Temporal lobe (tissue), 2 donors: ENCODE results near the genes SH2D5 and LACTBL1.

- RAMPAGE, long total RNA: no peak
Measured at GRCh38 chr1:20732045-20732949, at the start of gene SH2D5. TSS of gene SH2D5 (minus strand) at chr1:20732703.

- RAMPAGE, long total RNA: no peak
Measured at GRCh38 chr1:20757521-20757805, 25.0 kb upstream of the SH2D5 start.

- RAMPAGE, long total RNA: no peak
Measured at GRCh38 chr1:21022029-21022702, 154.5 kb downstream of the EIF4G3 start.

GRCh38 chr1:21022703-21023351 lies 153.9 kb downstream of the EIF4G3 start:
- RAMPAGE, long total RNA: no peak

GRCh38 chr1:21278957-21279875 lies 11.0 kb downstream of the ECE1 start:
- RAMPAGE, long total RNA: no peak

DNA sequence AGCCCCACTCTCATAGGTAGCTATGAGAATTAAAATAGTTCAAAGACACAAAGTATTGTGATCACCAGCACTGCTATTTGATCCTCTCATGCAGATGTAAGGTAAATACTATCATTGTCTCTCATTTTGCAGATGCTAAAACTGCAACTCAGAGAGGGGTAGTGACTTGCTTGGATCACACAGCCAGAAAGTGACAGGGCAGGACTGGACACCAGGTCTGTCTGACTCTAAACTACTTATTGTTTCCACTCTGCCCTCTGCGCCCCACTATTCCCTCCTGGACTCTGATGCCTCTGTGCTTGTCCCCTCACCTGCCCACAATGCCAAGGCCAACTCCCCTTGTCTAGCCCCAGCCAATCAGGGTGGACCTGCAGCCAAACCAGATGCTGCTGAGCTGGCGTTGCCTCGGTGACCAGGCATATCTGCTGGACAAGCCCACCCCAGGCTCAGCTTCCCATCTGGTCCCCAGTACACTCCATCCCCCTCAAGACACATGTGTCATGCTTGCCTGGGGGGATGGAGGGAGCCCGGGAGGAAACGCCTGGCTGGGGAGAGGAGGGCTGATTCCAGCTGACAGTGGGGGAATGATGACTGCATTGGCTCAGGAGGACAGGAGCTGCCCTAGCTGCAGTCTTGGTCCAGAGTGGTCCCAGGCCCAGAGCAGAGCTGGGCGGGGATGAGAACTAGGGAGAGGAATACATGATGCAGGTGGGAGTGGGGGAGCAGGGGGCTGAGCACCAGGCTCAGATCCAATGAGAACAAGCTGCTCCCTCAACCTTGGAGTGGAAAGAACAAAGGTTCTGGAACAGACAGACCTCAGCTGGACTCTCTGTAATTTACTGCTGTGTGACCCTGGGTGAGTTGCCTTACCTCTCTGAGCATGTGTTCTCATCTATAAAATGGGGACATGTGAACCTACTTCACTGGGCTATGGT lies 22.9 kb upstream of the ECE1 start:
- RAMPAGE, long total RNA: no peak

DNA sequence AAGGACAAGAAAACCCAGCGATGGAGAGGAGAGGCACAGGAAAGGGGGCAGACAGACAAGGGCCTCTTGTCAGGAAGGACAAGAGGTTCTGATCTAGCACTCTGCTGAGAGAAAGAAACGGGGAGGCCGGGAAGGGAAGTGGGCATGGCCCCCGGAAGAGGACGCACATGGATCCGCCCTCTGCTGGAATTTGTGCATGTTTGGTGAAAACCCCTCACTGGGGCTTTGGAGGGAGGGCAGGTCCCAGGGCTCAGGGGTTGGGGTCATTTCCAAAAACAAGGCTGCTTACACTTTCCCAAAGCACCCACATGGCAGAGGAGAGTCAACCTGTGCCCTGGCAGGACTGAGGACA lies 32.4 kb upstream of the ECE1 start:
- RAMPAGE, long total RNA: no peak

- RAMPAGE, long total RNA: no peak
Measured at GRCh38 chr1:21325235-21325617, 35.0 kb upstream of the ECE1 start.

DNA sequence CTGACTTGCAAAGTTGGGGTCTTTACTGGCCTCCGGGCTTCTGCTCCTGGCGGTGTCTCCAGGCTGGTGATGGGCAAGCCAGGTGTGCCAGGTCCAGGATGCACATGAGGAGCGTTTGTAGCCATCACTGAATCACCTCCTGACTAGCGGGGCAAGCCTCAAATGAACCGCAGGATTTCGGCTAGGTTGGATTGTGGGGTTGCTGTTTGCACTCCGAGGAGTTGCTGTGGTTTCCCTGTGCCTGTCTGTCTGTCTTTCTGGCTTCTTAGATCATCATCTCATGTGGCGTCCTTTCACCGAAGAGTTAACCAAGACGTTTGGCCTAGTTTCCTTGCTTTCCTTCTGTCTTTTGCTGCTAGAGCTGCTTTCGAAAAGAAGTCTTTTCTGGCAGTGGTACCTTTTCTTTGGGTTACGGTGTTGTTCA lies 810 bp downstream of the NBPF3 start:
- RAMPAGE, long total RNA: no peak

GRCh38 chr1:21546342-21546559 lies 37.0 kb downstream of the ALPL start:
- RAMPAGE, long total RNA: no peak

DNA sequence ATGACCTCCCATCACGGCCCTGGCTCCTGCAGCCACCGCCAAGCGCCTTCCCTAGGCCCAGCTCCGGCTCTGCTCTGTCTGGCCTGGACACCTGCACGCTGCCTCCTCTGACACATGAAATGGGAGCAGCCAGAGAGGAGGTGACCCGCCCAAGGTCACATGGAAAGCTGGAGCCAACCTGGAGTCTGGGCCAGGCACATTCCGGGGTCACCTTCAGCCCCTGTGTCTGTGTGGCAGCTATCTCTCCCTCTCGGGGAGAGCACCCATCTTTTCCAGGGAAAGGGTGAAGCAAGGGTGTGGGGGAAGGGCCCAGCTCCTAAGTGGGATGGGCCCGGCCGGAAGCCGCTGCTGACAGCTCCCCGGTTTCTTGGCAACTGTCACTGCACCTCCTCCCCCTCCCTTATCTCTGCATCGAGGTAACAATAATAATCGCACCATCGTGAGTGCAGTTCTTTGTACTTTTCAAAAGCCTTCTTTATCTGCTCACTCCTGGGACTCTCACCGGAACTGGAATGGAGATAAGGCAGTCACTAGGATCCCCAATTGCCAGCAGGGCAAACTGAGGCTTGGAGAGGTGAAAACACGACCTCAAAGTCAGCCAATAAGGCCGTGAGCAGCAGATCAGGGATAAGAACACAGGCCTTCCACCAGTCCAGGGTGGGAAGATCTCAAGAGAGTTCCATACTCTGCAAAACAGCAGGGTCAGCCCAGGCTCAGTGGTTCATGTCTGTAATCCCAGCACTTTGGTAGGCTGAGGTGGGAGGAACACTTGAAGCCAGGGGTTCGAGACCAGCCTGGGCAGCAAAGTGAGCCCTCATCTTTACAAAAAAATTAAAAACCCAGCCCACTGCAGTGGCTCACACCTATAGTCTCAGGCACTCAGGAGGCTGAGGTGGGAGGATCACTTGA lies 37.0 kb downstream of the RAP1GAP start:
- RAMPAGE, long total RNA: no peak

DNA sequence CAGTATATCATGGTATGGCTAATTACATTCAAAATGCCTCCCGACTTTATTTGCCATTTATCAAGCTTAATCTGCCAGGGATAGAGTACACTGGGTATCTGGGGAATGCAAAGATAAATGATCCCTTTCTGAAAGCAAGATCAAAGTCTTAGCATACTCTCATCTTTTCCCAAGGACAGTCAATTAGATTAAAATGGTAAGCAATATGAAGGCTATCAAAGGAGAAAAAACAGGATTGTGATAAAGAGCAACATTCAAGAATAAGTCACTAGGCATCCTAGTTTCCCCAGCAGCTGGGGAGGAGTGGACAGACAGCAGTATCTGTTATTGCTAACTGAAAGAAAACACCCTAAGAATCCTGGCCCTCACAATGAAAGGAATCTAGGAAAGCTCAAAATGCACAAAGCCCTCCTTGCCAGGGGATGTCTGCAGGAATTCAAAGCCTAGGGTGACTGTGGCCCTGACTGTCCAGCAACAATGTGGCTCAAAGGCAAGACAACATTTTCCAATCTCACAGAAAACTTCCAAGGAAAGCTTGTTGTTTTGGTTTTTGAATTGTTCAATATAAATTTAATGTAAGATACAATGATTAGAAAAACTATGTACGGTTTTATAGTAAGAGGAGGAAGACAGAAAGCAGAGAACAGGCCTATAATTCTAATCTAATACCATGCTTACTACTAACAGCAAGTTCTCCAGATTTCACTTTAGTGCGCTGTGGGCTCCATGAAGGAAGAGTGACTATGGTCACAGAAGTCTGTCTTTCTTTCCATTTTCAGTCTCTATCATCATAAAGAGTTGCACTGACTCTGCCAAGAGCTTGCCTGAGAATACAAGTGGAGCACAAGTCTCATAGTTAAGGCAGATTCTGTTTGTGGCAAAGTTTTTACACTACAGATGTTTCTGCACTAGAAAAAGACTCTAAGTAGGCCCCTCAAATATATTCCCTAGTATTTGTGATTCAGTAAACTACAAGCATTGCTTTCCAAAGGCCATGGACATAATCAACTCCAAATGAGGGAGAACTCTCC lies 56.8 kb downstream of the USP48 start:
- RAMPAGE, long total RNA: no peak

- RAMPAGE, long total RNA: no peak
Measured at GRCh38 chr1:21779678-21780319, 3.1 kb downstream of the USP48 start.

DNA sequence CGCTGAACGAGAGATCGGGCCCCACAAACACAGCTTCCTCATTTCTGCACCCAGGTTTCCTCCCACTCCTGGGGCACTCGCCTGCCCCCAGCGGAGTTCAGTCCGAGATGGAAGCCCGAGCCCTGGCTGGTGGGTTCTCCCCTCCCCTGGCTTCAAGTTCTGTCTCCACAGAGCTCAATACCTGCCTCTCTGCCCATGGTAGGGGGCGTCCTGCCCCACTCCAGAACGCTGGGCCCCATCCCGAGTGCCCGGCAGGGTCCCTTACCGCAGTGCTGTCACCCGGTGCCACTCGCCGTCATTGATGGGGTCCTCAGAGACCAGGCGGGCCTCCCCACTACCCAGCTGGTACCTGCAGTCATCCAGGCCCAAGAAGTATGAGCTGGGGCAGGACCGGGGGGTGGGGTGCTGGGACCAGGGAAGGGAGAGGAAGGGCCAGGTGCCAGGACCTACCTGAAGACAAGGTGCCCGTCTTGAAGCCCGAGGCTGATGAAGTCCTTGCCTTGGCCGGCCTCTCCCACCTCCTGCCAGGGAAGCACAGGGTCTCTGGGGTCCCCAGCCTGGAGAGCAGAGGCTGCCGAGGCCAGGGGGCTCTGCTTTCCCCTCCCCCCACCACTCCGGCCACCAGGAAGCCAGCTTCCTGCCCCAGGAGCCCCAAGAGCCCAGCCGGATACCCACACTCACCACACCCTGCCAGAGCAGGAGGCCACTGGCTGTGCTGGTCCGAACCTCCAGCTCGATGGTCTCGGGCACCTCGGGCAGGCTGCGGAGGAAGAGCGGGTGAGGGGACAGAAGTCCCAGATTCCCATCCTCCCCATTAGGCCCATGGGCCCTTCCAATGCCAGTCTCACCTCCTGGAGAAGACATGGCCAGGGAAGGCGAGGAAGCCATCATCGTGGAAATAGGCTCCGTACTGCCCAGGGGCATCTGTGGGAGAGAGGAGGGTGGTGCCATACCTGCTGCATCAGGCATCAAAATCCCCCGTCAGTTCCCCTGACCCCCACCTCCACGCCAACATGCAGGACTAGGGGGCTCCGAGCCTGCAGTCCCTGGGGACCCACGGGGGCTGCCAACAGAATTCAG lies 12.1 kb downstream of the LDLRAD2 start:
- RAMPAGE, long total RNA: no peak

DNA sequence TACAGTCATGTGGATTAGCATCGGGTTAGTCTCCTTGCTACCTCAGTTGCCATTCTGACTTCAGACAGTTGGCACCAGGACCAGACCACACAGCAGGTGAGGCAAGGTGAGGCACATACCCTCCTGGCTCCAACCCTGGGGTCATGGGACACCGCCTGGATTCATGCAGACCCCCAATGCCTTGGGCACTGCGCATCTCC lies 58.4 kb downstream of the LDLRAD2 start:
- RAMPAGE, long total RNA: no peak

DNA sequence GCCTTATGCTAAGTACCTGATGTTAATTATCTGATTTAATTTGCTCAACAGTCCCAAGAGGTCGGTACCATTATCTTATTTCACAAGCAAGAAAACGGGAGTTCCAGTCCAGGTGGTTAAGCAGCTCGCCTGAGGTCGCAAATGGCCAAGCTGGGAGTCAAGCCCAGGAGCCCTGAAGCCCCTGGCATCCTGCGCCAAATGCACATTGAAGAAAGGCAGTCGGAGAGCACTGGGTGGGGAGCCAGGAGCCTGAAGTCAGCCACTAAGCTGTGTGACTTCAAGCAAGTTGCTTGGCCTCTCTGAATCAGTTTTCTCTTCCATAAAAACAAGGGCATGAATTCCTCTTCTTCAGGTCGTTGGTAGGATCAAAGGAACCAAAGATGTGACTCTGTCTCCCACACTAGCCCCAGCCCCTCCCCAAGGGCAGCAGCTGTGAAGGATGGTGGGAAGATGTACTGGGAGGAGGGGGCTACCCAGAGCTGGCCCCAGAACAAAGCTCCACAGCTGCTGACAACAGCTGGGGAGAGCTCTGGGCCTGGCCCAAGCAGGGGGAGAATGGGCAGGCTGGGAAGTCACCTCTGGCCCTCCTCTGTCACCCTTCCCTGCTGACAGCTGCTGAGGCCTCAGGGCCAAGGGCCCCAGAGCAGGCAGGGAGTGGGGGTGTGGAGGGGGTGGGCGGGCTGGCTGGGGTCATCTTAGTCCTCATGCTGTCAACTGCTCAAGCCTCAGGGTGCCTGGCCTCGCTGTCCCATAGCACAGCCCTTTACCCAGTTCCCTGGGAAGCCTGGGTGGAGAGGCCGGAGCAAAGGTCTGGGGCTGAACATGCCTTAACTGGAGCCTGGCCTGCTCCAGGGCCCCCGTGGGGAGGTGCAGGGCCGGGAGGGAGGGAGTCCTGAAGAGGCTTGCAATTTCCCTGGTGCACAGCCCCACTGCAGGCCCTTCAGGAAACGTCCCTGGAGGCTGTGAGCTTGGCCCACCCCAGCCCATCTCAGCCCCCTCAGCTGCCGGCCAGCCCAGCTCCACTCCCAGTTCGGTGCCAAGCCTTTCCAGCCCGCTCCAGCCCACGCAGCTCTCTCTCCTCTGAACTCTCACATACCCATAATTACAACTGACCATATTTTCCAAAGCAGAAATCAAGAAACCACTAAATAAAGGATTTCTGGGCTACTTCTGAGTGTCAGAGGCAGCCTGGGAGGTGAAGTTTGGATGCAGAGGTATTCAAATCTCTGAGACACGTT lies 25.9 kb downstream of the HSPG2 start:
- RAMPAGE, long total RNA: no peak

DNA sequence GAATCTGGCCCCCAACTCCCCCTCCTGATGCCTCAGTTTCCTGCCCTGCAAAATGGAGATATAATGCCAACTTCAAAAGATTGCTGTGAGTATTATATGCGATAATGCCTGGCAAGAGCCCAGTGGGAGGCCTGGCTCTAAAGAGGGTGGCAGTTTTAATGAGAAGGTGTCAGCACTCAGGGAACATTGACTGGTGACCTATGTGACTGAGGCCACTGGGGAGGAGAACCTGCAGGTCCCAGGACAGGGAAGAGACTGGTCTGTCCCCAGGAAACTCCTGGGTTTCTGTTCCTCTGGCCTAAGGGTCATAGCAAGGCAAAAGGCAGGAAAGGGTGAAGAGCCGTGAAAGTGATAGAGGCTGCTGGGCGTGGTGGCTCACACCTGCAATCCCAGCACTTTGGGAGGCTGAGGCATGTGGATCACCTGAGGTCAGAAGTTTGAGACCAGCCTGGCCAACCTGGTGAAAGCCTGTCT lies 11.0 kb downstream of the HSPG2 start:
- RAMPAGE, long total RNA: no peak

DNA sequence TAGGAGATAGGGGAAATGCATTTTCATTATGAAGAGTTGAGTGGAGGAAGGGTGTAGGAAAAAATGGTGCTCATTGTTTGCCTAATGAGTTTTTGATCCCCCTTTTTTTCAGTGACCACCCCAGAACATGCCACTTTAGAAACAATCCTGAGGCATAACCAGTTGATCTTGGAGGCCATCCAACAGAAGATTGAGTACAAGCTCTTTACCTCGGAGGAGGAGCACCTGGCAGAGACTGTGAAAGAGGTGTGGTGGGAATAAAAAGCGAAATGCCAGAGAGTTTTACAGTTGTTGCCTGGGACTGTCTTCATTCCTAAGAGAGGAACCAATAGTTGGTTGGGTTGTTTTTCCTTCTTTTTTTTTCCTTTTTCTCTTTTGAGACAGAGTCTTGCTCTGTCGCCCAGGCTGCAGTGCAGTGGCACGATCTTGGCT lies 54.3 kb upstream of the EPHA8 start:
- RAMPAGE, long total RNA: no peak

GRCh38 chr1:22972625-22973268 lies at the start of gene LACTBL1:
TSS of gene LACTBL1 (minus strand) at chr1:22972866.
- RAMPAGE, long total RNA: no peak

GRCh38 chr1:23013605-23014456 lies 1.8 kb downstream of the TEX46 start:
- RAMPAGE, long total RNA: no peak